Bronchial lymph node (tissue), 1 donor: ENCODE measurements around the genes UBE2D1 and TFAM.

GRCh38 chr10:52234273-52234657, 79.8 kb upstream of the DKK1 start:
- PRO-cap, result no peak

GRCh38 chr10:52805137-52805580, 32.6 kb upstream of the MBL2 start:
- PRO-cap, result no peak

DNA sequence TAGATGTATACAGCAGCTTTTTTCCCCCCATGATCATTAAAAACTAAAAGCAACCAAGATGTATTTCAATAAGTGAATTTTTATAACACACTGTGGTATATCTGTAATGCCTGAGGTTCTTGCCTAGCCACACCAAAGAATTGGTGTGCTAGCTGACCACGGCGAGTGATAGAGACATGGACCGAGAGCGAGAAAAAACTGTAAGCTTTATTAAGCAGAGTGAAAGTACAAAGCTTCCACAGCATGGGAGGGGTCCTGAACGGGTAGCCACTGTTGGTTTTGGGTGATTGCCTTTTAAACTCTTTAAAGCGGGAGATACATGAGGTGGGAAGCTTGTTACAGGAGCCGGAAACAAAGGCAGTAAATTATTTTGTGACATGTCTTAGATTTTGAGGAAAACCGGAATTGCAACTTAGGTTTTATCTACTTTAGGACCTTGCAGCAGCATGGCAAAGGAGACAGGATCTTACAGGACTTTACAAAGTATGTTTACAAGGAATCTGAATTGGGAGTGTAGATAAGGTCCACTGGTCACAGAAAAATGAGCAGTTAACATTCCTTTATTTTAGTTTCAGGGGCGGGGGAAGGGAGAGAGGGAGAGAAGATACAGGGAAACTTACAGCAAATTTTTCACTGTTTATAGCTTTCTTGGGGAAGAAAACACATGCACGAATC, 252.6 kb upstream of the MBL2 start:
- PRO-cap, result no peak

- PRO-cap, result no peak
Measured at GRCh38 chr10:55630118-55630883, 730.8 kb downstream of the ZWINT start.

- PRO-cap, result unidirectional peak, plus-strand start at chr10:58334982; unidirectional peak, plus-strand start at chr10:58335006
Measured at GRCh38 chr10:58334636-58335287, at the start of gene UBE2D1. UBE2D1 (plus strand) TSS chr10:58335006.

GRCh38 chr10:58384833-58385817, at the start of gene TFAM:
TFAM (plus strand) TSS chr10:58385410.
- PRO-cap, result bidirectional peak, plus-strand start at chr10:58385132, minus-strand start at chr10:58385077; bidirectional peak, plus-strand start at chr10:58385438, minus-strand start at chr10:58385305

- PRO-cap, result bidirectional peak, plus-strand start at chr10:58513897, minus-strand start at chr10:58513806
Measured at GRCh38 chr10:58513623-58514139, 1.0 kb downstream of the BICC1 start.

DNA sequence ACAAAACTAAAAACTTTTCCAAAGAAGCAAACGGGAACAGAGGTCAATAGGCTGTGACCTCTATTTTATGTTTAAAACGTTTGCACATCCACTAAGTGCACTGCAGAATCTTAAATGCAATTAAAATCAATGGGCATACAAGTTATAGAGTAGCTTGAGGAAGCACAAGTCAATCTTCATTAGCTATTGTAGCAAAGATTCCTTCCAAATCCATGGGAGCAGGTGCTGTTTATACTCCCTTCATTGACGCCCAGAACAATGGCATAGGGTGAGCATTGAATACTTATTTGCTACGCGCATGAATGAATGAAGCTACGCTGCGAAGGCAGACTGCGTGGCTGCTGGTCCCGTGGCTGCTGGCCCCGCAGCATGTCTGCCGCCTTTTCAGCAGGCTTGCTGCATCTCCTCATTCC, 867 bp upstream of the PHYHIPL start:
- PRO-cap, result no peak

DNA sequence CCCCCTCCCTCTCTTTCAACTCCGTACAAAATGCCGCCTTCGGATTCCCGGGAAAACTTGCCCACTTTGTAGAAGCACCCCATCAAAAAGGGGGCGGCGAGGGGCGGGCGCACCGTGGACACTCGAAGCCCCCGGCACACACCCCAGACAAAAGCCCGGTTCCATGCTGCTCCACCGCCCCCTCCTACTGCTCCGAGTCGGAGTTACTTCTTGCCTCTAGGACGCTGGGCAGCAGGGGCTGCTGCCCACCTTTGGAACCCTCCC, 523 bp downstream of the SLC16A9 start:
- PRO-cap, result no peak

DNA sequence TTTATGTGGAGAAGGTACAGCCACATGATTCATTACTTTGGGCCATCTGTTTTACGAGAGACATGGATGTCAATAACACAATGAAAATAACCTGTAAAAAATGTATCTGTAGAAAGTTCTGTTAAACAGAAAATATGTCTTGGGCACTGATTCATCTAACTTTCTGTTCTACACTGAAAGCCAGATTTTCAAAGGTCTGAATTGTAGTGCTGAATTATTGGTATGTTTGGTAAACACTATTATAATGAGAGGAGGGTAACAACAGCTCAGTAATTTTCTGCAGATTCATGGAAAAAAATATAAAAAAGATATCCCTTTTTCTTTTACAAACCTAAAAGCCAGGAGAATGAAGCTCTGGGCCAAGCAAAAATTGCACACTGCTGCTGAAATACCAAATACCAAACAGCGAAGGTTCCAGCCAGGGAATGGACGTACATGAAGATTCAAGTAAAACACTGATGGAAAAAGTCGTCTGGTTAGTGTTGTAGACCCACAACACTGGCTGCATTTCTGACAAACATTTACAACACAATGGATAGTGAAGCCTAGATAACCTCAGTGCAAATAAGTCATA, 39.1 kb upstream of the MRLN start:
- PRO-cap, result no peak

DNA sequence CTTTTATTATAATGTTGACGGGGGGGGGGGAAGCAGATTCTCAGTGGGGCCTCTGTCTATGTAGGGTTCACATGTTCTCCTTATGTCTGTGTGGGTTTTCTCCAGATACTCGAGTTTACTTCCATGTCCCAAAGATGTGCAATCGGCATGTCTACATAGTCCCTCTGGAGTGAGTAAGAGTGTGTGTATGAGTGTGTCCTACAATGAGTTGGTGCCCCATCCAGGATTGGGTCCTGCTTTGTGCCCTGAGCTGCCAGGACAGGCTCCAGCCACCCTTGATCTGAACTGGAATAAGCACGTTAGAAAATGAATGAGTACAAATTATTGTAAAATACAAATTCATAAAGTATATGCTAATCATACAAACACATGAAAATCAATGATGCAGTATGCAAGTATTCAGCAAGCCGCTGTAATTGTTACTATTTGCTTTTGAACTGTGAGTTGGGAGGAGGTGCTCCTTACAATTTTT, 65.3 kb upstream of the MRLN start:
- PRO-cap, result no peak

- PRO-cap, result no peak
Measured at GRCh38 chr10:59889382-59890294, 16.7 kb downstream of the CCDC6 start.

- PRO-cap, result no peak
Measured at GRCh38 chr10:60176313-60176628, 213.4 kb downstream of the ANK3 start.

GRCh38 chr10:60296048-60296575, 93.6 kb downstream of the ANK3 start:
- PRO-cap, result no peak

DNA sequence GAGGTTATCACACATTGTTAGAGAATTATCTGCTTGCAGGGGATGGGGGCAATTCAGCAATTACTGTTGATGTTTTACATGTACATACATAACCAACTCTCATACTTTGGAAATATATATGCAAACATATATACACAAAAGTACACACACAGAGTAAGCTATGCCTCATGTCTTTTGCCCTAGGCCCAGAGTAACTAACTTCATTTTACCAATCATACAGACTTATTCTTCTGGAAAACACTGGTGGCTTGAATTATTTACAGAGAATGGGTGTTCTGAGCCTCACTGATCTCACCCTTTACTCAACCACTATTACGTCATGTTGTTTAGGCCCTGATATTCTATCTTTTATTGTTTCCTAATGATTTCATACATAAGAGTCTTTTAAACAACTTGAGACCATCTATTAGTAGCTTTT, 43.1 kb downstream of the ANK3 start:
- PRO-cap, result no peak

GRCh38 chr10:60349865-60350285, 39.8 kb downstream of the ANK3 start:
- PRO-cap, result unidirectional peak, plus-strand start at chr10:60350083

GRCh38 chr10:60414660-60415183, 25.0 kb upstream of the ANK3 start:
- PRO-cap, result no peak

DNA sequence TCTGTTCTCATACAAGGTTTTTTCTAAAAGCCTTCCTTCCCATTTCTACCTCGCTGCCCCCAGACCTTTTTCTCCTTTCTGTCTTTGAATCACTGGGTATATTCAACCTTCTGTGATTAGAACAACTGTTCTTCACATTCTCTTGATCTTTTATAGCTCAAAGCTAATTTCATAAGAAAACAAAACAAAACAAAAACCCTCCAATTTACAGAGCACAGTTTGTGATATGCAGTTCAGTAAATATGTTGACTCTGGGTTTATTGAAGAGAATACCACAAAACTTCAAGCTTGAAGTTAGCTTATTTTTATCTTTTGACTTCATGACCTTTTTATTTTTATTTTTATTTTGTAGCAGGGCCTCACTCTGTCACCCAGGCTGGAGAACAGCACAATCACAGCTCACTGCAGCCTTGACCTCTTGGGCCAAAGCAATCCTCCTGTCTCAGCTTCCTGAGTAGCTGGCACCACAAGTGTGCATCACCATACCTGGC, 108.4 kb upstream of the ANK3 start:
- PRO-cap, result no peak

DNA sequence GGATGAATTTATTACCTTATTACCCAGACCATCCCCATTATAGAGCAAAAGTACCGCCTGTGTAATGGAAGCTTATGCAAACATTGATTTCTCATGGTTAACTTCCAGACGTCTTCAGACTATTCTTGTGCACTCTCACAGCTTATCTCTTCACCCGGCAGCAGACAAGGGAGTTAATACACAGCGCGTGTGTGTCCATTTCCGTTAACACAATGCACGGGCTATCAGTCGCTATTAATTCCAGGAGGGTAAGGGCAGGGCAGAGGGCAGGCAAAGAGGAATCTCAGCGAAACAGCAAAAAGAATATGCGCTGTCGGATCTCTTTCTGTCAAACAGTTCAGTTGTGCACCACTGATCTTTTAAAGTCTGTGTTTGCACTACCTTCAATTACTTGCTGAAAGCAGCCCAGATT, 41.2 kb upstream of the CABCOCO1 start:
- PRO-cap, result no peak

- PRO-cap, result no peak
Measured at GRCh38 chr10:61986585-61987118, 85.2 kb downstream of the ARID5B start.